REH cell (cell line): ENCODE measurements around a stretch of chr6.

- PRO-cap, result no peak
Measured at GRCh38 chr6:13229434-13230214, 98.7 kb downstream of the TBC1D7 start.

DNA sequence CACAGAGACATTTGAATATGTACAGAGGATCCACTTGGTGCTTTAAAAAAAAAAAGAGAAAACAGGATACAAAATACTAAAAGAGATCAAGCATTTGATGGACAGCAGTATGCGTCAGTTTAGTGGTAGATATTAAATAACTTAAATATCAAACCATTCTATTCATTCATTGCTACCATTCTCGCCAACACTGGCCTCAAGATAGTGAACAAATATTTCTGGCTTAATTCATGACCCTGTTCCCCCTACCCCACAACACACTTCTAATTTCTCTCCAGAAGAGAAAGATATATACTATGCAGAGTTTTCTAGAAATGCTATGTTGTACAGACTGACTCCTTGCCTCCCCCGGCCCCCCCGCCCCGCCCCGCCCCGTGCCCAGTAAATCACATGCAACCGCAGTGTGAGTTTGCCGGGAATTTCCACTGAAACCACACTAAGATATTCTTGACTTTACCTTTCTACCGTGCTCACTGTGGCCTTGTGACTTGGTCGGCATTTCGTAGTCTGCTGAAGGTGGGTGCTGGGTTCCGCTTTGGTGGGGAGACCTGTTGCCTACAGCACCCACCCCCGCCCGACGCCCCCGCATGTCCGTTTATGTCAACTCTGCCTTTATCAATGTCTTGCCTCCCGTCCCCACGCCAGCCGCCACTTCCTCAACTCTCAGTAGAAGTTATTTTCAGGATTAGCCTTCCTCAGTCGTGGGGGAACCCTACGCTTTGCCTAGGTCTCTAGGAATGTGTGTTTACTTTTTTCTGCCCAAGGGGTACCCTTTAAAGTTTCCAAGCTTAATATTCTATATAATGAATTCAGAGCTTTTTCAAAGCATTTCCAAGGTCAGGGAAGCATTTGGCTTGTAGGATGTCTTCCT, 54.6 kb downstream of the TBC1D7 start:
- PRO-cap, result no peak

GRCh38 chr6:13287146-13287635, 41.1 kb downstream of the TBC1D7 start:
- PRO-cap, result no peak

GRCh38 chr6:13340223-13340642, 11.9 kb upstream of the TBC1D7 start:
- PRO-cap, result no peak

GRCh38 chr6:13561928-13562547, 12.4 kb upstream of the SIRT5 start:
- PRO-cap, result no peak

DNA sequence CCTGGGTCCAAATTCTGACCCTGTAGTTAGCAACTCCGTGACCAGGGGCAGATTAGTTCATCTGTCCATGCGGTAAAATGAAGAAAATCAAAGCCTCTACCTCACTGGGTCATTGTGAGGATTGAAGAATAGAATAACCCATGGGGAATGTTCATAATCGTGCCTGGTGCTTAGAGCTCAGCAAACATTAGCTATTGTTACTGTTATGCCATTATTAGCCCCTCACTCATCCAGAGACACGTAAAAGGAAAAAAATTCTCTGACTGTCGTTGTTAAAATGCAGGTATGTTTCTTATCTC, 5.3 kb upstream of the SIRT5 start:
- PRO-cap, result no peak

GRCh38 chr6:13621602-13622555, 6.7 kb downstream of the NOL7 start:
- PRO-cap, result no peak

- PRO-cap, result no peak
Measured at GRCh38 chr6:13743395-13744171, 31.9 kb upstream of the RANBP9 start.

DNA sequence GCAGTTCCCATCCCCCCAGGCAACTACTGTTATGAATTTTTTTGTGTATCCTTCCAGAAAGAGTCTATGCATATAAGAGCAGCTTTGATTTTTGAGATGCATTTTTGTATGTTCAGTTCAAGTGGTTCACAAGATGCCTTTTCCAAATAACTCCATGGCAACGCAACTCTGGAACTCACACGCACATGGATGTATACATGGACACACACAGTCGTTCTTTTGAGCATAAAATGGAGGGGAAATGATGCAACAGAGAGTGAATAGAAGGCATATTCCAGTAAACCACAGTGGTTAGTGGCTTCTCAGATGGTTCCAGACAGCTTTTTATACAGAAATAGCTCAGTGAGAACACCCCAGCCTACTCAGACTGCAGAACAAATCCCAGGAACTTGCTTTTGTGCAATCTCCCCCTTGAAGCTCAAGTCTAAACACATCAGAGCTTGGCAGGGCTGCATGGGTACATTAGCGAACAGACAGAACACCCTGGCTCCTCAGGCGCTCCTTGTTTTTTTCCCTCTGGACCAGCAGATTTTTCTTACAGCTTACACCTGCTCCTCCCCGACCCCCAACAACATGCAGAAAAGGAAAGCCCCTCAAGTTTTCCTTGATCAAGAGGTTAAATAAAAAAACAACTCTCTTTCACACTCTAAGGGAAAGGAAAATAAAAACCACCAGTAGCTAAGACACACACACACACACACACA, 51.0 kb upstream of the RANBP9 start:
- PRO-cap, result bidirectional peak, plus-strand start at position 422 of the sequence, minus-strand start at position 232 of the sequence

DNA sequence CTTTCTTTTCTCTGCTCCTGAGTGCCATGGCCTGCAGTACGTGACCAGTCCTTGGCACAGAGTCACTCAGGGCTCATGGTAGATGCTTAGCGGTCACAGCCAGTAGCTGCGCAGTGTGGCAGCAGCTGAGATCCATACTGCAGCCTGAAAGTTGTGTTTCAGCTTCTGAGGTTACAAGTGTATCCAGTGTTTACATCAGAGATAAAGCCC, 762 bp upstream of the RNF182 start:
- PRO-cap, result no peak

DNA sequence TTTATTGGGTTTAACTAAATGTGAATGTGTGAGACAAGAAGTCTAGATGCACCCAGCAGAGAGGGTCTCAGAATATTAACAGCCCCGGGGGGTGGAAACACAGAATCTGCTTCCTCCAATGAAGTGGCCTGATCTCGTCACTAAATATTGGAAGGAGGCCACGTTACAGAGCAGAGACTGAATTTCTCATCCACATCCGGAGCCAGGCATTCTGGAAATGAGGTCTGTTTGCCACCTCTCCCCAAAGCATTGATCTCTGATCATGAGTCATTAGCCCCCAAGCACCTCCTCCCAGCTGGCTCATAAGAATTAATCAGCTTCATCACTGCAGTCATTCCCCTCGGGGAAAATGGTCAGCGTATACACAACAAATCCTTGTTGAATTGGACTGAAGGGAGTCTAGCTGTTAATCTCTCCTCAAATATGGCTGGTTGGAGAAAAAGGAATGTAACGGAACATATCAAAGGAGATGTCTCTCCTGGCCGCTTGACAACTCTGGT, 76.5 kb downstream of the RNF182 start:
- PRO-cap, result no peak

DNA sequence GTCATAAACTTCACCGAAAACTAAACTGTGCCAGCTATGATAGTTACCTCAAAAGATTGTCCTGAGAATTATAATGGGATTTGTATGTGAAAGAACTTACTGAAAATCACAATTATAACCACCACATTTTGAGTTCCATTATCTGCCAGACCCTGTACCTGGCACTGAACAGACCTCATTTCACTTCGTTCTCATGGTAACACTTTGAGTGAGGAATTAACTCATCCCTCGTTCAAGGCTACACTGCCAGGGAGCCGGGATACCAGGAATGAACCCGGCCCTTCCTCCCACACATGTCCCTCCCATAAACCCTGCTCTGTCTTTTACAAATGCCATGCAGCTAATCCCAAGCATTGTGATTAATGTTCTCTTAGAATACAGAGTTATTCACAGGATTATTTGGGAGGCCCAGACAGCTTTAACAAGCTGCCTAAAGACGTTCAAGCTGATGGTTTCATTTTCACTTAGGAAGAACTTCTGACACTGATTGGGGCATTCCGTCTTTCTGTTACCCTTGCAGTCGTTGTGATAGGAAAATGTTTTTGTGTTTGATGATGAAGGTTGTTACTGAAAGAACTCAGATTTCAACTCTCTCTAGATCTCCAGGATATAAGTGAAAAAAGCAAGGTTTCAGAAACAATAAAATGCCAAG, 42.5 kb upstream of the CD83 start:
- PRO-cap, result bidirectional peak, plus-strand start at position 545 of the sequence, minus-strand start at position 456 of the sequence

DNA sequence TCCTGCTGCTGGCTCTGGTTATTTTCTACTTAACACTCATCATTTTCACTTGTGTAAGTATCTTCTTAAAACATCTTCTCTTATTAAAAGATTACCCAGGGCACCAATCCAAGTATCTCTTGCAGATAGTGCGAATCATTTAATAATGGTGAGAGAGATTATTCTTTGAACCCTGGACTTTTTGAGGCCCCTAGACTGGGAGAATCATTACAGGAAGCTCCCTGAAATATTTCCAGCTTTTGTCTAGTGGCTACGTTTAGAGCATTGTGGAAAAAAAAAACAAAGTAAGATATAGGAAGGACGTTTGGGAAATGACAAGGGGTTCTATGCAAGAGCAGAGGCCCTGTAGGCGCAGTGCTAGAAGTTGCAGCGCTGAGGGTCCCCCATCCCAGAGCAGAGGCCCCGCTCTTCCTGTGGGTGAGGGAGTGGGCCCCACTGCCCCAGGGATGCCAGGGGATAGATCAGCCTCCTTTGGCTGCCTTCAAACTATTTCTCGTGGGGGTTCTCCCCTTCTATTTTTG, 16.2 kb downstream of the CD83 start:
- PRO-cap, result no peak

- PRO-cap, result no peak
Measured at GRCh38 chr6:14269341-14269955, 151.9 kb downstream of the CD83 start.

DNA sequence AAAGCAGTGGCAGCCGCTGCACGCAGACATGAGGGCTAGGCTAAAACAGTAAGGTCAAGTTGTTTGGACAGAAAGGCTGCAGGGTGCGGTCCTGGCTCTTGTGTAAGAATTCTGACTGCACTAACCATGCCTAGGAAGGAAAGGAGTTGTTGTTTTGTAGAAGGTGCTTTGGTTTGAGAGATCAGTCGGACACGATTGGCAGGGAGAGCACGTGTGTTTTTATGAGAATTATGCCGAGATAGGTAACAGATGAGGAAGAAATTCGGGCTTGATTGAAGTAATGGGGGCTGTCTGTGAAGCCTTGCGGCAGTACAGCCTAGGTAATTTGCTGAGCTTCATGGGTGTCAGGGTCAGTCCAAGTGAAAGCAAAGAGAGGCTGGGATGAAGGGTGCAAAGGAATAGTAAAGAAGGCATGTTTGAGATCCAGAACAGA, 181.5 kb downstream of the CD83 start:
- PRO-cap, result no peak

GRCh38 chr6:14476613-14477668, 359.4 kb downstream of the CD83 start:
- PRO-cap, result no peak

DNA sequence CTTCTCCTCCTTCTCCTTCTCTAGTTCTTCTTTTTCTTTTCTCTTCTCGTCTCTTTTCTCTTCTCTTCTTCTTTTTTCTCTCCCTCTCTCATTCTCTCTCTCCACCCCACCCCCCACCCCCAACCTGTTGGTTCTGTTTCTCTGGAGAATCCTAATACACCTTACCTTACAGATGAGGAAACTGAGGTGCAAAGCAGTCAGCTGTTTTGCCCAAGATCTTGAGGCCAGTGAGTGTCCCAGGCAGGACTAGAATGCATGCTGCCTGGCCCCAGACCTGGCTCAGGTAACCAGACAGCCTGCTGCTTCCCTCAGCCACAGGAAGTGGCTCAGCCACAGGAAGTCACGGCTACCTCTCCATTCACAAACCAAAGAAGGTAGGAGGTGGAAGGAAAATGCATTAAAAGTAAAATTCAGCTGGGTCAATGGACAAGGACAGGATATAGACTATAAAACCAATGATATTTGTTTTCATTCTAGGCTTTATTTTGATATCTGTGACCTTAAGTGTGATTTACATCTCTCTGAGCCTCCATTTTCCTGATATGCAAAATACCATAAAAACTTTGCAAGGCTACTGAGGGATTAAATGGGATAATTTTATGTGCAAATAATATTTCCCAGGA, 517.6 kb downstream of the CD83 start:
- PRO-cap, result no peak

DNA sequence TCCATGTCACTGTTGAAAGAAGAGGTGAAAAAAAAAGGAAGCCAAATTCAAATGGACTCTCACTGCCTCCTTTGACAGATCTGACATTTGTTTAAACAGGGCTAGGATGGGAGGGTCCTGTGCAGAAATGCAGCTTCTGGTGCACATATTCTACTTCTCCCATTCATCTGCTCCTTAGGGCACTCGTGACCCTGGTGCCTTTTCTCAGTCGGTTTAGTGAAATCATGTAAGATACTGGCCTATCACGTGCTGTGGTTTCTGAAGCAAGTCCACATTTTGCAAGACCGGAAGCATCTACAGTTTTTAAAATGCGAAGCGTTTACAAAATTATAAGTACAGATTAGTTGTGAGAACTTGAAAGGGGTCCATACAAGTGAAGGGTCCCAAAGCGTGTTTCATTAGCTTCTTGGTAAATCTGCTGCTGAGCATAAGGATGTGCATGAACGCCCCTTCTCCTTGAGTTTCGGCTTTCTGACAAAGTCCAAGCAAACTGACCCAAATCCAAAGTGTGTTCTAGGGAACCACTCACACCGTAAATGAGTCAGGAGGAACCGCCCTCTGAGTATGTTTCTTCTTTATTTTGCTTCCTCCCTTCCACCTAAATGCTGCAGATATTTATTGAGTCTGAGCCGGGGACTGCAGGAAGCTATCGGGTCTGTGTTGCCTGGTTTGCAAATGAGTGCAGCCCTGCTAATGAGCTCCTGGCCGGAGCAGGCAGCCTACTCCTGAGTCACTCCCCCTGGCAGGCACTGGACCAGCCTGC, 323.8 kb upstream of the JARID2 start:
- PRO-cap, result no peak

DNA sequence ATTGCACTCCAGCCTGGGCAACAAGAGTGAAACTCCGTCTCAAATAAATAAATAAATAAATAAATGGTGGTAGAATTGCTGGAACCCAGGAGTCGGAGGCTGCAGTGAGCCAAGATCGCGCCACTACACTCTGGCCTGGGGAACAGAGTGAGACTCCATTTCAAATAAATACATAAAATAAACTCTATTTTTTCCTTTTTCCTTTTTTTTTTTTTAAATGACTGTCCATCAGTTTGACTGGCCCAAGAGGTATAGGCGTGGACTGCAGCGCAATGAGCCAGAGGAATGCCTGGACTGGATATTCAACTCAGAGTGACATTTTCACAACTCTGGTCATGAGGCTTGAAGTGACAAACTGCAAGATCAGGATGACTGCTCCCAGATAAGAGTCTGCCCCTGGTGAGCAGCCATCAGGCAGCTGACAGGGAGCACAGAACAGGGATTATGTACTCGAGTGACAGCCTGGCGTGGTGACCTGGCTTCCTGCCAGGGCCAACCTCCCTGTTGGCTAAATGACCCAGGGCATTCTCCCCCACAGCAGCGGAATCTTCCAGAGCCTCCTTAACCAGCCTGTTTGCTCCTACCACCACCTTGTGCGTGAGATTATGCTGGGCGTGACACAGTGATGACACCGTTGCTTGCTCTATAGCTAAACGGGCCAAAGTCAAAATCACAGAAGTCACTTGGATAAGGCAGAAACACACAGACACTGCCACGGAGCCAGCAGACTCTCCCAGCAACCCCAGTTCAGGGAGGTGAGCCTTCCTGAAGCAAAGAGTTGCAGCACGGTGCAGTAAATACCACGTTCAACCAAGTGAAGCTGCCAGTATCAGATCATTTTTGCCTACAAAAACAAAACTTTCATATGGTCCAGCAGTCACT, 209.2 kb upstream of the JARID2 start:
- PRO-cap, result no peak

GRCh38 chr6:15244622-15245262, 1.1 kb upstream of the JARID2 start:
- PRO-cap, result bidirectional peak, plus-strand start at chr6:15244982, minus-strand start at chr6:15244938